Amniotic epithelial cell (primary cell): ENCODE data around the genes CFP, UXT, ZNF81 and ZNF630.

GRCh38 chrX:45851788-45852346, 595.2 kb upstream of the KRBOX4 start:
- RRBS = 4% methylated on average over 8 of the region's 17 CpGs

DNA sequence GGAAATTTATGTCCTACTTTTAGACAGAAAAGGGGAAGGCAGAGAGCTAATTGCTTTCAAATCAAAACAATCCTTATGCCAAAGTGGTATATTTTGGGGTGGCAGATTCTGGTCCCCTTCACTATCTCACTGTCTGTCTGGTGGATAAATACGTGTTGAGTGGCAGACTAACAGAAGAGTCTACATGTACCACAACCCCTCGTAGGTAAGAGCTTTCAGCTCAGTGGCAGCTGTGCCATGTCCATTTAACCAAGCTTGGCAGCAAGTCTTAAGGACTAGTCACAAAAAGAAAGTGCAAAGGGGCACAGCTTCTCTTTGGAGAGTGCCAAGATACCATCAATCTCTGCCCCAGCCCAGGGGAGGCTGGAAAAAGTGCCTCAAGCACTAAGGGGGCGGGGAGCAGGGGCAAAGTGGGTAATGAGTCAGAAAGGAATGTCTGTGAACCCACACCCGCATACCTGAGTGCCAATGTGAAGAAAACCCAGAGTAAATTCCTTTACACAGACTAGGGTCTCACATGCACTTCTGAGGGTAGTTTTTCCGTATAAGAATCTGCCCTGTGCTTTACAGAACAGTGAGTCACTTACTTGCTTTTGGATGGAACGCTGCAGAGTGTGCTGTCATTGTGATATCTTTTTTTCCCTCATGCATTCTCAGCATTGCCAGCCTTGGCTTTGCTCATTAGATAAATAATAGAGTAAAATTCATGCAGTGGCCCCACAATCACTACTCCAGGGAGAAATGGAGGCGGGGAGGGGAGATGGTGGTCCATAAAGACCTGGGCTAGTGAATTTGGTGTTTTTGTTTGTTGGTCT, 121.7 kb upstream of the KRBOX4 start:
- RRBS = no CpG with 5 or more reads among the region's 7 CpGs

DNA sequence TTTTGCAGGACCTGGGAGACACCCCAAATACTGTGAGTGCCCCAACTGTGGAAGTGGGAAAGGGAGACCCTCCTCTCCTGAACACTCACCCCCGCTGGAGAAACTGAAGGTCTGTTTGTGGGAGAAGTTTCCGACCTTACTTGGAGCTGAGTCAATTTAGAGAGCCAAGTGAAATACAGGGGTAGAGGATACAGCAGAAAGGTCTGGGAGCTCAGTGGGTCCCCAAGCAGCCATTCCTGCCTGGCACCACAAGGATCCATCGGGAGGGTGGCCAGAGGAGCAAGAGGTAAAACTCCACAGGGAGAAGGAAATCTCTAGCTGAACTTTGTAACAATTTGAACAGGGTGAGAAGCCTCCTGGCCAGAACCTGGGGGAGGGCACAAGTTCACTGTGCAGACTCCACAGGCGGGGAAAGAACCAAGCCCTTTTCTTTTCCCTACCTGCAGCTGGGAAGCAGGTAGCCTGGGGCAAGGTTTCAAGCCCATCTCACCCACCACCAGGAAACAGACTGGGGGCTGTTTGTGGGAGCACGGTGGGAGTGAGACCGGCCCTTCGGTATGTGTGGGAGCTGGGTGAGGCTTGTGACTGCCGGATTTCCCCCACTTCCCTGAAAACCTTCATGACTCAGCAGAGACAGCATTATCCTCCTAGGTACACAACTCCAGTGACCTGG, 113.7 kb upstream of the KRBOX4 start:
- RRBS = no CpG with 5 or more reads among the region's 8 CpGs

DNA sequence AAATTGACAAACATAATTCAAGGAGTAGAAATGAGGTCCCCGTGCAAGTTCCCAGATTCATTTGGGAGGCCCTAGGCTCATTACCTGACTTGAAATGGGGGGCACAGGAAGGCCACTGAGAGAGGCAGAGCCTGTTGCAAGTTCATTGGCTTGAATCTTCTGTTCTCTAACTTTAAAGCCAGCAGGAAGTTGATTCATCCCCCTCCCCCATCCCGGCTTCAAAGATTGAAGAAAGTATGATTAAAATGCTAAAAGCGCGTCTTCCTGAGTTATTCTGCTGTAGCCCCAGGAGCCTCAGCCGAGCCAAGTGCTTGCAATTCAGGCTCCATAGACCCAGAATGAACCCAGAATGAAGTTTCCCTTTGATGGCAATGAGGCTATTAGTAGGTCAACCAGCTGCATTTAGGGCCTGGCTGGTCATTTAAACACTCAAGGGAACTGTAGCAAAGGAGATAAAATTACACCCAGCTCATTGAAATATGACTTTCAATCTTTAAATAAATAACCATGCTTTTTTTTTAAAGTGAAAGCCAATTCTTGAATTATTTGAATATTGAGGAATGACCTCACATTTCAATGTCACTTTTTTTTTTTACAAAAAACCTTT, 14.8 kb downstream of the CHST7 start:
- RRBS = no CpG with 5 or more reads among the region's 5 CpGs

GRCh38 chrX:47144067-47144577, 380 bp downstream of the NDUFB11 start:
- RRBS = 3% methylated on average over 7 of the region's 32 CpGs

- RRBS = no CpG with 5 or more reads among the region's 11 CpGs
Measured at GRCh38 chrX:47146069-47146938, 1.3 kb downstream of the RBM10 start.

DNA sequence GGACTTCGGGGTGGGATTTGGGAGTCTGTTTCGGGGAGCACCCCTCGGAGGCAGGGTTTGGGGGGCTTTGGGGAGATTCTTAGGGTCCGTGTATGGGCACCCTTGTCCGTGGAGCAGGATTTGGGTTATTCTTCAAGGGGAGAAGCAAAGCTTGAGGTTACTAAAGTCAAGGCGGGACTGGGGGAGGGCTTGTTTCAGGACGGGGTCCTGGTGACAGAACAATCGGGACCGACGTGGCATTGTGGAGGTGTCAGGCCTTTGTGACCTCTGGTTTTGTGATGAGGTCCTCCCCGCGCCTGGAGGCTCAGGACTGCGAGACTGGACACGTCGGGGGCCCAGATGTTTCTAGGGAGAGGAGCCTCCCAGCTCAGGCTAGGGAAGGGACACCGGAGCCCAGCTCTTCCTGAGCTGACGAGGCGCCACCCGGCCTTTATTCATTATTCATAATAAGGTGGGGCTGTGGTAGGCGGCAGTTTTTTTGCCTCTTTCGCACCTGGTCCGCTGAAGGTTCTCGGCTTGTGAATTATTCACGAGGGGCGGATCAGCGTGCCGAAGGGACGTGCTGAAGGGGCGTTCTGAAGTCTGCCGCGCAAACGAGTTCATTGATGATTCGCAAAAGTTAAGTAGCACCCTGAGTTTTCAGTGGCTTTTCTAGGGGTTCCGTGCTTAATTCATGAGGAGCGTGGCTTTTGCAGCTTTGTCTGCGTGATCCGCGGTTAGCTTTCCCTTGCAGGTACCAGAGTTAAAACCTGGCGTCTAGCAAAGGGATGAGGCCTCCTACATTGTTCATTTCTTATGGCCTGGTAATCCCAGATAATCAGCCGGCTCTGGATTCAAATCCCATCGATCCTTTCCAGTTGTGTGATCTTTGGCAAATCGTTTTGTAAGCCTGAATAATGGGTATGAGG, 2.3 kb upstream of the UBA1 start:
- RRBS = no CpG with 5 or more reads among the region's 42 CpGs

DNA sequence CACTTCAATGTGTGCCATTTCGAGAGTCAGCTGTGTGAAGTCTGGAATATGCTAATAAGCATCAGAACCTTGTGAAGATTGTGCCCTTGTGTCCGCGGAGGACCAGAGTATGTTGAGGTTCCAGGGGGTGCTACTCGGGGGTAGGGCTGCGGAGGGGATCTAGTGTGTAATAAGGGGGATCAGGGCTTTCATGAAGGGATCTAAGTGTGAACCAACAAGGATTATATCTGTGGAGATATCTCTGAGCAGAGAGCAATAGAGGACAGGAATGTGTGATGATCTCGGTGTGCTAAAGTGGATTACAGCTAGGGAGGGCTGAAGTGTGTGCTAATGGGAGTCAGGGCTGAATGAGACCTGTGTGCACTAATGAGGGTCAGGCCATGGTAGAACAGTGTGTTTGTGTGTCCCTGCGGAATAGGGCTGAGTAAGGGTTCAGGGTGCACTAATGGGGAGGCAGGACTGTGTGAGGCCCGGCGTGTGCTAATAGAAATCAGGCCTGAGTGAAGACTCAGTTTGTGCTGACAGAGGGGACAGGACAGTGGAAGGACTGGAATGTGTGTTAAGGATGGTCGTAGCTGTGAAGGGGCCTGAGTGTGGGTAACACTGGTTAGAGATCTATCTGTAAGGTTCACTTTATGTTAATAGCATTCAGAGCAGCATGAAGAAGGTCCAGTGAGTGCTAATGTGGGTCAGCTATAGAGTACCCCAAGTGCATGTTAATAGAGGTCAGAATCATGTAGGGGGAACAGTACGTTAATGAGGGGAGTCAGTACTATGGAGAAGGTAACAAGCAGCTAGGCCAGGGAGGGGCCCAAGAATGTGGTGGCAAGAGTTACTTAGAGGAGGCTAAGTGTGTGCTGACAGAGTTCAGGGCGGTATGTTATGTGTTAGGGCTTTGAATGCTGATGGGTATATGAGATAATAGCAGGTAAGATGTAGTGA, 1.9 kb downstream of the CDK16 start:
- RRBS = no CpG with 5 or more reads among the region's 12 CpGs

- RRBS = no CpG with 5 or more reads among the region's 13 CpGs
Measured at GRCh38 chrX:47224525-47225249, 6.2 kb downstream of the CDK16 start.

DNA sequence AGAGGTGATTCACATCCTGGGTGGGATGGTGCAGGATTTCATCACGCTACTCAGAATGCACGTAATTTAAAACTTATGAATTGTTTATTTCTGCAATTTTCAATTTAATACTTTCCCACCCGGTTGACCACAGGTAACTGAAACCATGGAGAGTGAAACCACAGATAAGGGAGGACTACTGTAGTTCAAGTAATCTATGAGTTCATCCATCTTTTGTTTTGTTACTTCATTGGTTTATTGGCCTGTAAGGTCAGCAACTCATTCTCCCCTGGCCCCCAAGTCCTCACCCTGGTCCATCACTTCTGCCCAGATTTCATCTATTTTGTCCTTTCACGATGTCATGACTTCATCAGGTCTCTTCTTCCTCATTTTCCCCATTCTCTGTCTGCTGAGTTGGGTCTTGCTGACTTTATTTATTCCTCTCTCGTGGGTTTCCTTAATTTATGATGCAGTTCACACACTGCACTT, 3.0 kb downstream of the ARAF start:
- RRBS = no CpG with 5 or more reads among the region's 5 CpGs

DNA sequence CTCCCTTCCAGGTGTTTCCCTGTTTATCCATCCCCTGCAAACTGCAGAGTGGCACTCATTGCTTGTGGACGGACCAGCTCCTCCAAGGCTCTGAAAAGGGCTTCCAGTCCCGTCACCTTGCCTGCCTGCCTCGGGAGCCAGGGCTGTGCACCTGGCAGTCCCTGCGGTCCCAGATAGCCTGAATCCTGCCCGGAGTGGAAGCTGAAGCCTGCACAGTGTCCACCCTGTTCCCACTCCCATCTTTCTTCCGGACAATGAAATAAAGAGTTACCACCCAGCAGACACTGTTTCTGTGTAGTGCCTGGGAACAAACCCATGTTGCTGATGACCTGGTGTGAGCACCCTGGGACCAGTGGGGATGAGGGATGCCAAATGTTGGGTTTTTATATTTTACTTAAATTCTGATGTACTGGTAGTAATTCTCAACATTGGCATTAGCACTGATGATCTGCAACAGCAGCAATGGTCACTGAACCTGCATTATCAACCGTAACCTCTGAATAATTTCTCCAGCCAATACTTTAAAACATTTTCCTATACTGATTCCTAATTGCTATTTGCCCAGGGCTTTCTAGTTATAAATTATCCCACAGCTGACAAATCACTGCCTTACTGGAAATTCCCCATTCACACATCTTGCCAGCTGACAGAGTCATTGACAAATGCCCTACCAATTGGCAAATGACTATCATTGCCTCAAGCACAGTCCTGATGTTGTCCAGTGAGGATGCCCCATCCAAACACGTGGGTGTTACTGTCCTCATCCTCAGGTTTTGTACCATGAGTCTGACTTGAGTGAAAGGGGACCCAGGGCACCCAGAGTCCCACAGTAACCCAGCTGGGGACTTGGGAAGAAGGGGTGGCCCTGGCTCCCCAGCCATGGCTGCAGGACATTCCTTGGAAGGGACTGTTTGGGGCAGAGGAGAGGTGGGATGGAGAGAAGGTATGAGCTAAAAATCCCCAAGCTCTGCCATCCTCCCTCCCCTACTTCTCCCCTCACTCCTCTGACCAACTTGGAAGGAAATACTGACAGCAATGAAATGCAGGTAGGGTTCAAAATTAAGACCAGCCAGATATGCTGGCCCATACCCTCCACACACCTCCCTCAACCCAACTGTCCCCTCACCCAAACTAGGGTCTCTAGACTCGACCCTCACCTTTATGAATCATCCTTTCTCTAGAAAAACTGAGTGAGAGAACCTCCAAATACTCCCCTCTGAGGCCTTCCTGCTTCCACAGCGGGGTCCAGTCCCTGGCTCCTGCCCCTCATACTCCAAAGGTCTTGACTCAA, 4.7 kb downstream of the TIMP1 start:
- RRBS = no CpG with 5 or more reads among the region's 10 CpGs

GRCh38 chrX:47629529-47630581, at the start of gene CFP:
Gene CFP (minus strand): TSS chrX:47629930.
- RRBS = no CpG with 5 or more reads among the region's 21 CpGs

DNA sequence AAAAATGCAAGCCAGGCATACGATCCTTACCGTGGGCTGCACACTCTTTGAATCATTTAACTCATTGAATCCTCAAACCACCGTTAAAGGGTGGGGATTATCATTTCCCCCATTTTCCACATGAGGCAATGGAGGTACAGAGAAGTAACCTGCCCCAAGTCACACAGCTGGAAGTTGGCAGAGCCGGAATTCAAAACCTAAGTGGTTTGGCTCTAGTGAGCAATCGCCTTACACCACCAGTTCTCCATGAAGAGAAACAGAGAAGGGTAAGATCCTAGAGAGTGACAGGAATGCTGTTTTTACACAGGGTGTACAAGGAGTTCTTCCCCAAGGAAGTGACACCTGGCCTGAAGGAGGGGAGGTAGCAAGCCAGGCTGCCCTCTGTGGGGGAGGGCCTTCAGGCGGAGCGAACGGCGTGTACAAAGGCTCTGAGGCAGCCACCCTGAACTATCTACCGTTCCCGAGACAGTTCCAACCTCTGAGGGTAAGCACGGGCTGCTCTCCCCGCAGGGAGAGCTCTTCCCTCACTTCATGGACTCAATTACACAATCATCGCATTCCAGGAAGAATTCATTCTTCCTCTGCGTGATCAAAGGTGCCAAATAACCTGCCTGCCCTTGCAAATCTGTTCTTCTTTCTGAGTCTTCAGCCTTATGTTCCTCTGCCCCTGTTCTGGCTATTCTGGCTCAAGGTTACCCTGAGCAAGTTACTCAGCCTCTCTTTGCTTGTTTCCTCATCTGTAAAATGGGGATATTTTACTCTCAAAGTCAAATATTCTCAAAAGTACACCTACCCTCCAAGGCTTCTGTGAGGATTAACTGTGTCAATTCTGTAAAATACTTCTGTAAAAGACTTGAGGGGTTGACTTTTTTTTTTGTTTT, 4.9 kb downstream of the ELK1 start:
- RRBS = no CpG with 5 or more reads among the region's 15 CpGs

- RRBS = no CpG with 5 or more reads among the region's 13 CpGs
Measured at GRCh38 chrX:47649175-47649738, 1.1 kb downstream of the ELK1 start.

DNA sequence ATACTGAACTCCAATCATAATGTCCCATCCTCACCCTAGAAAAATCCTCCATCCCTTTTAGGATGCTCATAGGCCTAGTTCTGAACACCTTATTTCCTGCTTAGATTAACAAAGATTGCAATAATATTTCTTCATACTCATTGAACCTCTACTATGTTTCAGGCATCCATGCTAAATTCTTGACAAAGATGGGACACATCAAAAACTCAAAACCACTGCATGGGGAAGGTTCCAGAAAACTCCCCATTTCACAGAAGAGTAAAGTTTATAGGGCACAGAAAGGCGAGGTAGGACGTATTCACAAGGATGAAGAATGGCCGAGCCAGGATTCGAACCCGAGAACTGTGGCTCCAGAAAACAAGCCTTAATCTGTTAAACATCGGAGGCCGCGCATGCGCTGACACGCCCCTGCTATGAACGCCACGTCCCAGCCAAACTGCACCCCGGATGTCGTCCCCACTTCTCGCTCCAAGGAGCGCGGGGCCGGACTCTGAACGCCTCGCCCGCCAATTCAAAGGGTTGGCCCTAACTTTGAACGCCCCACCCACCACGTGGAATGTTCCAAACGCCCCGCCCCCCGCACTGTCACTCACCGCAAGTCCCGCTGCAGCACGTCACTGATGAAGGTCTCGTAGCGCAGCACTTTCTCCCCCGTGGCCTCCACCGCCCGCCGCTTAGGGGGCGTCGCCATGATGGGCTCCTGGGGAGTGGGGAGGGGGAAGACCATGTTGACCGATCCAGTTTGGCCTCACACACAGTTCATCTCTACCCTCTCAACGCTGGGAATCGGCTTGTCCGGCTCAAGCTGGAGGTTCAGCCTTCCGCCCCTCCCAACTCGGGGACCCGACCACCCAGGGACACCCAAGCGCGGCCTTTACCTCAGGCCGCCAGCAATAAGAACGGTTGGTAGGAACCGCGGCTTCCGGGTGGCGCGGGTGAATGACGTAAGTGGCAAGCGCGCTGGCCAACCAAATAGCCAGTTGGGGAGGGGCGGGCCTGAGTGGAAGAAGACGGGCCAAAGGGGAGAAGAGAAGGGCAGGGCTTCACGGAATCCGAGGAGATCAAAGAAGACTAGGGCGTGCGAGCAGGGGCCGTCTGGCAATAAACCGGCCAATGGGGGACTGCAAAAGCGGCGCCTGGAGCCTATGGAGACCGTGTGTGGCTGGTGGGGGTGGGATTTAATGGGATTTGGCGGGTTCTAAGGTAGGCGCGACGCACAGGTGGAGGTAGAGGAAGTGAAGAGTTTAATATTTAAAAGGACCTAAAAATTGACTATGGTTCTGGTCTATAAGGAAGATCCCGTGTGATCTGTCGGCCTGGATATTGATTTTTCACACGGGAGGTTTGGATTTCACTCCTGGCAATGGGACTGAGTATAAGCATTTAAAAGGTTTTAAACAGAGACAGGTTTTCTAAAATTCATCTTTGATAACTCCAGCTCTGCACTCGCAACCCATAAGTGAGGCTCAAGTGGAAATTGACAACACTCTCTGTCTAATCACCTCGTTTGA, at the start of gene UXT:
Gene UXT (minus strand): TSS at position 944 of the 1,511 bp plus-strand sequence.
- RRBS = no CpG with 5 or more reads among the region's 76 CpGs

GRCh38 chrX:47676349-47676949, 17.5 kb upstream of the UXT start:
- RRBS = no CpG with 5 or more reads among the region's 5 CpGs

DNA sequence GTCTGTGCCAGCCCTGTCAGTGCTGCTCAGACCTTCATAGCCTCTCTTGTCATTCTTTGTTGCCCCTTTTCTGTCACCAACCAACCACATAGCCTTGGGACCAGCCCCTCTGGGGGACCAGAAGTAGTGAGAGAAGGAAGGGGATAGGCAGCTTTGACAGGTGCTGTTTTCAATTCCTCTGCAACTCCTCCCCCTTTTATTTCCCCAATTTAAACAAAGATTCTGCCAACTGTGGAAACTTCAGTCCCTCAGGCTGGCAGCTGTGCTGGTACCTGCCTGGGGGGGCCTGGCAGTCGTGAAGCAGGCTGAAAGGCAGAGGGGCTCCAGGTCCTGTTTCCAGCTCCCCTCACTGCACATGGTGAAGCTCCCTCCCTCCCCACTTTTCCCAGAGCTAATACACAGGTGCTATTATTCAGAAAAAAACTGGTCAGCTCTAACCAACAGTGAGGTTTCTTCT, 30.8 kb upstream of the ZNF81 start:
- RRBS = no CpG with 5 or more reads among the region's 1 CpG

GRCh38 chrX:47836029-47837162, at the start of gene ZNF81:
Gene ZNF81 (plus strand): TSS chrX:47836902.
- RRBS = 4% methylated on average over 4 of the region's 43 CpGs

GRCh38 chrX:48070864-48072208, at the start of gene ZNF630:
Gene ZNF630 (minus strand): TSS chrX:48071640.
- RRBS = under 1% methylated on average over 13 of the region's 55 CpGs

DNA sequence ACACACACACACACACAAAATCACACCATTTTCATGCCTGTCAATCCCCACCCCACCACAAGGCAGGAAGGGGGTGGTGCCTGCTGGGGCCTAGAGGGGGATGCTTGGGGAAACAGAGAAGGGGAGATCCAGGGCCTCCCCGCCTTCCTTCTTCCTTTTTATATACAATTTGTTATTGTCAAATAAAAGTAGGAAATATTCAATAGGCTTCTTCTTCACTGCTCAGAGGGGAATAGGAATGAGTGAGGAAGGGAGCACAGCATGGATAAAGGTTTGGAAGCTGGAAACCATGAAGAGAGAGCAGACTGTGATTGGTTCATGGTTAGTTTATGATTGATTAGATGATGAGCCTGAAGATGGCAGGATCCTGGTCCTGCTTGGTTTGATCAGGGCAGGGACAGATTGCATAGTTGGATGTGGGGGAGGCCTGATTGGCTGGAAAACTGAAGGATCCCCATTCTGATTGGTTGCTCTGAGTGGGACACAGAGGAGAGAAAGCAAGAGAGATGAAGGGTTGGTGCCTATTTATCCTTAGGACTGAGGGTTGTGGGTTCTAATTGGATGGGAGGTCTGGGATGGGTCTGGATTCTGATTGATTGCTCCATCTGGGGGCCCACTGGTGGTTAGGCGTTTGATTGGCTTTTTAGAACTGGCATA, 874 bp upstream of the EBP start:
- RRBS = no CpG with 5 or more reads among the region's 2 CpGs